ENCODE measurements around a stretch of chr14.

DNA sequence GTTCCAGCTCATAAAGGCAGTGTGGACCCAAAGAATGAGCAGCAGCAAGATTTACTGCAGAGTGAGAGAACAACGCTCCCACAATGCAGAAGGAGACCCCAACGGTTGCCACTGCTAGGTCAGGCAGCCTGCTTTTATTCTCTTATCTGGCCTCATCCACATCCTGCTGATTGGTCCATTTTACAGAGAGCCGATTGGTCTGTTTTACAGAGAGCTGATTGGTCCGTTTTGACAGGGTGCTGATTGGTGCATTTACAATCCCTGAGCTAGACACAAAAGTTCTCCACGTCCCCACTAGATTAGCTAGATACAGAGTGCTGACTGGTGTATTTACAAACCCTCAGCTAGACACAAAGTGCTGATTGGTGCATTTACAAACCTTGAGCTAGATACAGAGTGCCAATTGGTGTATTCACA lies 1088.1 kb downstream of the GALC start:
- PRO-cap: no peak

- PRO-cap: no peak
These were observed 40.8 kb downstream of the GPR65 start for GRCh38 chr14:88045627-88046215.

- PRO-cap: no peak
These were observed 44.5 kb downstream of the GPR65 start for GRCh38 chr14:88049416-88049758.

- PRO-cap: no peak
These were observed 52.3 kb downstream of the KCNK10 start for GRCh38 chr14:88270737-88271198.

DNA sequence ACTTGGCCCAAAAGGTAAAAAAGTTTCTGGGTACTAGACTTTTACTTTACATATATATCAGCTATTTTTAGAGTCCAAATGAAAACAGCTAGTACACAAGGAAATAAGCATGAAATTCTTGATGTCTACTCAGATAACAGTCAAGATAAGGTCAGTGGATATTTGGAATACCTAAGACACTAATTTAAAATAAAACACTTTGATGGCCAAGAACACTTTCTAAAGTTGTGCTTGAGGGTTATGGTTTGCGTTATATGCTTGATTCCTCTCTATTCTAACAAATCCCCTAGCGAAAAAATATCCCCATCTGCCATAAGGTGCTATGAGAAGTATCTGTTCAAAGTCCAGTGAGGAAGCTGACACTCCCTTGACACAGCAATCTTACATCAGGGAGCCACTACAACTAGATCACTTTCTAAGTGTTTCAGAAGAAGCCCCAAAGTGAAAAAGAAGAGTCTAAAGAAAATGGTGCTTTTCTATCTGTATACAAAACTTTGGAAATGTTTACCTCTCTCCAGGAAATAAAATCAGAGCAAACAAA lies 11.8 kb downstream of the PTPN21 start:
- PRO-cap: no peak

- PRO-cap: no peak
These were observed 2.6 kb downstream of the ZC3H14 start for GRCh38 chr14:88565304-88565872.

- PRO-cap: no peak
These were observed 13.1 kb downstream of the TTC8 start for GRCh38 chr14:88837510-88837910.

GRCh38 chr14:89040416-89041110 lies 216.1 kb downstream of the TTC8 start:
- PRO-cap: unidirectional peak, plus-strand start at chr14:89040875; bidirectional peak, plus-strand start at chr14:89040933, minus-strand start at chr14:89040941

GRCh38 chr14:89292776-89293225 lies 124.2 kb downstream of the FOXN3 start:
- PRO-cap: no peak

- PRO-cap: no peak
These were observed 86.6 kb downstream of the FOXN3 start for GRCh38 chr14:89330179-89331004.

DNA sequence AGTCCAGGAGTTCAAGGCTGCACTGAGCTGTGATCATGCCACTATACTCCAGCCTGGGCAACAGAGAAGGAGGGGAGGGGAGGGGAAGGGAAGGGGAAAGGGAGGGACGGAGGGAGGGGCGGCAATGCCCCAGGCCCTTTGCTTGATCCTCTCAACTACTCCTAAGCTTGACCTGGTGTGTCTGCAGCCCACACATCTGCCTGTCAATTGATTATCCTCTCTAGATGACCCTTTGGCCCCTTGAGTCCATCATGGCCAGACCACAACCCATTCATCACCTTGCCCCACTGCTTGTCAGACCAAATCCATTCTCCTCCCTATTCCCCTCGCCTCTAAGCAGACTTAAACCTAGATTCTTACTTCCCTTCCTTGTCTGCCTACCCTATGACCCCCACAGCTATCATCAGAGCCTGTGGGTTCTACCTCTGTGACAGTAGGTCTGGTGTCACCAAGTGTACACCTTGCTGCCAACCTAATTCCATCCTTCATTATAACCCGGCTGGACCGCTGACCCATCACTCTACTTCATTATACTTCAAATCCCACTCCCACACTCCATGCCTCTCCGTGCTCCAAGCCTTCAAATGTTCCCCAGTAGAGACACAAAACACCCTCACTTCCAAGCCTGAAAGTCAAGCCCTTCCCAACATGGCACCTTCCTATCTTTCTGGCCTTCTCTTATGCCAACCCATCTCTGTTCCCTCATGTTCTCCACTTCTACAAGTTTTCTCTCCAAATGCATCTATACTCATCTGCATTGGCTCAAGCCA lies 35.1 kb downstream of the FOXN3 start:
- PRO-cap: no peak

DNA sequence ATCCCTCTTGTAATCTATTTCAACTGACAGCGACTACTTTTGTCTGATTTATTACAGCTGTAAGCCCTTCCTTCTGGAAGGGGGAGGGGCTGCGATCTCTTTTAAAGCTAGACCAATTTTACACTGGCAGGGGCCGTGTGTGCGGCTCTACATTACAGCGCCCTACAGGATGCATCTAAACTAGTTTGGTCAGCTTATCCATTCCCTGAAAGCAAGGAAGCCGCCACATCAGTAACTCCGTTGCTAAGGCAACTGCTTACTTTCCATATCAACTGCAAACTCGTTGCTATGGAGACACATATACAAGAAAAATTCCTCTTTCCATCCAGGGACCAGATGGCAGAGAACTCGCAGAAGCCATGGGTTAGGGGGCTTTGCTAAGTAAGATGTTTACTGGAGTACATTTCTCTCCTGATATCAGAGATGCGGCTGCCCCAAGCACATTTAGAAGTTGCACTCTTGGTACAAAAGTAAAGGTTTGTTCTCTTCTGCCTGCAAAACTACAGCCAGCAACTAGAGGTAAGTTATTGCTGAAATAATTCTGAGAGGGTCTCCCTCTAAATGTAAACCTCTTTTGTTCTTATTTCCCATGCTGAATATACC lies 17.3 kb downstream of the FOXN3 start:
- PRO-cap: no peak

DNA sequence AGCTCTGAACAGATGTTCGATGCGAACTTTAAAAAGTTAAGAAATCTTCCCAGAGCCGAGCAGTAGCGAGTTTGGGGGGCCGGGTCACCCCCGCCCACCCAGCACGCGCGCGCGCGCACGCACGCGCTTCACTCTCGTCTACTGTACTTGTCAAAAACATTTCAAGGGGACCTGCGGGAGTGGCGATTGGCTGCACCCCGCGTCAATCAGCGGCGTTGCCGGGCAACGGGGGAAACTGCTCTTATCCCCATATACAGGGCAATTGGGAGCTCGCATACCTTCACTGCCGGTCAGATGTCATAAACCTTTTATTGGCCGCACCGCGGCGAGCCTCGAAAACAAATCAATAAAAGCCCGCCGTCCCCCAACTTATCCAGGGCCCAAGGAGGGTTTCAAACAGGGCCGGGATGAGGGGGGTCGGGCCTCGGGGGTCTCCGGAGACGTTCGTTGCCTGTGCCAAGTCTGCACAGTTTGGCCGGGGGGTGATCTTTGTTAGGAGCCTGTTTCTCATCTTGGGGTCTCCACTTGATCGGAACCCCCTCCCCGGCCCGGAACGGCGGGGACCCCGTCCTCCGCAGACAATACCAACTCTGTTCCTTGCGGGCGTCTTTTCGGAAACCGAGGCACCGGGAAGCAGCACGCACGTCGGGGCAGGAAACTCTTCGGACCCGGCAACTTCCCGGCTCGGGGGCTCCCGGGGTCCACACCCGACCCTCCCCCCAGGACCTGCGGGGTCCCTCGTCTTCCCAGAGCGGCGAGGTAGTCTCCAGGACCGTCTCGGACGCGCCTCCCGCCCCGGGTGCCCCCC lies 807 bp downstream of the FOXN3 start:
- PRO-cap: bidirectional peak, plus-strand start at position 273 of the sequence, minus-strand start at position 136 of the sequence; unidirectional peak, plus-strand start at position 614 of the sequence

DNA sequence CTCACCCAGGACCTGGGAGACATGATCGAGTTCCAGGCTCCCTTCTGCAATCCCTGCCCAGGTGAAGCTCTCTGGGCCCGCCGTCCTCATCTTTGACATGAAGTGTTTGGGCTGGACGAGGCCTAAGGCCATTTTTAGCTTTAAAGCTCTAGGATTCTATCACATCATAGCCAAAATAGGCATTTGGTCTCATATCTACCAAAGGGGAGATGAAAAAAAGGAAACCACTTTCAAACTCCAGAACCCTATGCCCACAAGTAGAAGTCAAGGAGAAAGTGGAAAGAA lies 148.4 kb upstream of the FOXN3 start:
- PRO-cap: no peak

GRCh38 chr14:89641830-89642367 lies 224.9 kb upstream of the FOXN3 start:
- PRO-cap: no peak

- PRO-cap: no peak
These were observed 231.6 kb upstream of the FOXN3 start for GRCh38 chr14:89648445-89649159.

DNA sequence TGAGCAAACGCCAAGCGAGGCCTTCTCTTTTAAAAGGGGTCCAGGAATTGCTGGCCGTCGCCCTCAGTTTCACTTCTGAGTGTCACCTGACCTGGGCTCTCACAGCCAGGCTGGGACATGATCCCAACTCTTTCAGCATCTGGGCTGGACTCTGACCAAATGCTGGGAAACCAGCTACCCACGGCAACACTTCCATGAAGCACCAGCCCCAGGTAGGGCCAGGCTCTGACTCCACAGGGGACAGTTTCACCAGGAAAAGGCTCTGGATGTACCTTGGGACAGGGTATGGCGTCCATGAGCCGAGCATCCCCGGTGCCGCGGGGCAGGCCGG lies 22.3 kb downstream of the PSMC1 start:
- PRO-cap: no peak

DNA sequence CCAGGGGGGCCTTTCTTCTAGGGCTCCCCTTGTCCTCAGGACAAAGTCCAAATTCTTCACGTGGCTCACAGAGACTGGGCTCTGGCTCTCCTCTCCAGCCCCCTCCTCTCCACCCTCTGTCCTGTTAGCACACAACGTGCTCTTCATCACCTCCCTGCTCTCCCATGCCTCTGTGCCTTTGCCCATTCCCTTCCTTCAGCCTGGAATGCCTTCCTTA lies 105.3 kb downstream of the CALM1 start:
- PRO-cap: no peak

GRCh38 chr14:90516543-90516880 lies 119.7 kb downstream of the CALM1 start:
- PRO-cap: no peak

GRCh38 chr14:90676776-90677310 lies 139.4 kb downstream of the TTC7B start:
- PRO-cap: bidirectional peak, plus-strand start at chr14:90677196, minus-strand start at chr14:90677024